Mesangial cell (primary cell): ENCODE measurements around the genes COL11A1, FNDC7 and AKNAD1.

- RAMPAGE, long total RNA = no peak
Observed at GRCh38 chr1:101079376-101079797, 53.8 kb upstream of the DPH5 start.

- RAMPAGE, long total RNA = no peak
Observed at GRCh38 chr1:101185104-101185392, 51.8 kb upstream of the S1PR1 start.

DNA sequence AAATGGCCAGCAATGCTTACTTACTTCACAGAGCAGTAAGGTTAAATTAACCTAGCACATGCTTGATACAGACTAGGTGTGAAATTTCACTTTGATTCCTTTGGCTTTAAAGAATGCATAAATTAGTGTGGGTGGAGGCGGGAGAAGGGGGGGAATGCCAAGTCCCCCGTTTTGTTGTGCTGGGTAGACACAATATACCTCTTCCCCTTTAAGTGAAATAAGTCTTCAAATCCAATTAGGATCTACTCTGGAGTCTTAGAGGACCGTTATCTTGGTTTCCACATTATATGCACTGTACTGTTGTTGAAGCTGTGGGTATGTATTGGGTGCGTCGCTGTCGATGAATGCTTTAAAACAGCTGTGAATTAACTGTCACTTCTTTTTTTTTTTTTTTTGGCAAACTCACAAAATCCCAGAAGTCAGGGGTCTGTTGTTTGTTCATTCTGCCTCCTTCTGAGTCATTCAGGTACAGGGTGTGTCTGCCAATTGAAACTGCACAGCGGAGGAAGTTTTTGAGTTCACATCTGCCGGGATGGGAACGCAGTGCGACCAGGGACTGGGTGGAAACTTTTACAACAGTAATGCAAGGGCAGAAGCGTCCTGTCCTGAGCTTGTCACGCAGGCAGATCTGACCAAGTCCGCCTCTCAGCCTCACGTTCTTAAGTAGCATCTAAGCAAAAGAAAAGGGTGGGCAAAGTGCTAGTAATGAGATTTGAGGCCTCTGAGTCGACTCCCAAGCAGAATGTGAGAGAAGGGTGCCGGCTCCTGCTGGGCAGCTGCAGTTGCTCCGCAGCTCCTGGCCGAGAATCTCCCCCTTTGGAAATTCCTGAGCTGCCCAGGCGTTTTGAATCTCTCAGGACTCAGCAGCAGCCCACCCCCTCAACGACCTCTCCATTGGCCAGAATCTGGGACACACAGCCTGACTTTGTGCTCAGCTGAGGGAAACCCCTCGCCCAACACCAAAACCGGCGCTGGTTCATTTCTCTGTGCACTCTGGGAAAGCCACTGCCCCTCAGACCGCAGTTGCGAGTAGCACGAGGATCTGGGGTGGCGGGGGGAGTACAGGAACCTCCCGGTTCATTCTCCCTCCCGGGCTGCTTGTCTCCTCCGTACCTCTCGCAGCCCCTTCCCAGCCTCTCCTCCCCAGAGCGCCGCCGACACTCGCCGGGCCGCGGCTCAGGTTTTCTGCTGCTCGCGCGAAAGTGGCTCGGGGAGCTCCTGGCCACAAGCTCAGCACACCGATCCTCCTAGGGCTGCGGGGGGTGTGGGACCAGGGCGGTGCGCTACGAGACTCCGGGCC lies 1.2 kb upstream of the S1PR1 start:
- RAMPAGE, long total RNA = no peak

GRCh38 chr1:103108164-103109150 lies at the start of gene COL11A1:
Gene COL11A1 (minus strand): TSS chr1:103108522.
- RAMPAGE, long total RNA = no peak

GRCh38 chr1:103529647-103530198 lies 4.2 kb downstream of the RNPC3 start:
- RAMPAGE, long total RNA = no peak

- RAMPAGE, long total RNA = no peak
Observed at GRCh38 chr1:107415247-107415748, 274.5 kb downstream of the NTNG1 start.

DNA sequence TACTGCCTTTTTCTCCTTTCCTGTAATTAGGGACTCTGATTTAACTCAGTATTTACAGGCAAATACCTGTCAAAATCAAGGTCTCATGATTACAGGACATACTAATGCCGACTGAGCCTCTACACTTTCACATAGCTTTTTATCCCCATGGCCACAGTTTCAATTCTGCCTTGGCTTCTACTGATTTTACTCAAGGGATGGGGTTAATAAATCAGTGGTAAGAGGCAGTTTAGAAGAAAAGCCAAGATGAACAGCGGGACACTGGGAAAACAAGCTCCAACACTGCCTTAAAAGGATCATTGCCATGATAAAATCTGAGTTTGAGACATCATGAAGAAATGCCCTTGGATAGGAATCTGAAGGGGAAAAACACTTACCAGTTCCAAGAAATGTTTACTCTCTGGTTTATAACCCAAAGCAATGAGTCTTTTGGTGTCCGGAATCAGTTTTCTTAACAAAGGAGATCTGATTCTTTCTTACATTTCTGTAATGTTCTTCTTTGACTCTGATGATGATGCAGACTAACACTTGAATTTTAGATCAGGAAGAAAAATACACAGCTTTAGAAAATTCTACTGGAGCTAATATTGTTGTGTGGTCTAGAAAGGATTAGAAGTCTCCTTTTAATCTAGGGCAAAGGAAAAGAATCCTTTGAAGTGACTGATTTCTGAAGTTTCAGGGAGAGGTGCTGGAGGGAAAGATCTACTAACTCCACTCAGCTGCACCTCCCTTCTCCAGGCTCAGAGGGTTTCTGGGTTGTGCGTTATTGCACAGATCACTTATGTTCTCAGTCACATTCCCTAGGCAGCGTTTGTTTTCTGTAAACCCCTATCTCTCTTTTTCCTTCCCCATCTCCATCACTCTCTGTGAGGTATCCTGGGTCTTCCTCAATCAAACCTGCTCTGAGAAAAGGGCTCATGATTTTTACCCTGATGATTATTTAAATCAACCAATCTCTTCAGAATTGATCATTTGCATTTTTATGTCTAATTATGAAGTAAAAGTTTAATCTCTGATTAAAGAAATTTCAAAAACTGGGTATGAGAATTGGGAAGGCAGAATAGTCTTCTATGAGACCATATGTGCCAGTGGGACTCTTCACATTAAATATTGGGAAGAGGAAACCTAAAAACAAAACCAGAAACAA lies 338.2 kb downstream of the VAV3 start:
- RAMPAGE, long total RNA = no peak

- RAMPAGE, long total RNA = no peak
Observed at GRCh38 chr1:107686356-107686636, 278.7 kb downstream of the VAV3 start.

DNA sequence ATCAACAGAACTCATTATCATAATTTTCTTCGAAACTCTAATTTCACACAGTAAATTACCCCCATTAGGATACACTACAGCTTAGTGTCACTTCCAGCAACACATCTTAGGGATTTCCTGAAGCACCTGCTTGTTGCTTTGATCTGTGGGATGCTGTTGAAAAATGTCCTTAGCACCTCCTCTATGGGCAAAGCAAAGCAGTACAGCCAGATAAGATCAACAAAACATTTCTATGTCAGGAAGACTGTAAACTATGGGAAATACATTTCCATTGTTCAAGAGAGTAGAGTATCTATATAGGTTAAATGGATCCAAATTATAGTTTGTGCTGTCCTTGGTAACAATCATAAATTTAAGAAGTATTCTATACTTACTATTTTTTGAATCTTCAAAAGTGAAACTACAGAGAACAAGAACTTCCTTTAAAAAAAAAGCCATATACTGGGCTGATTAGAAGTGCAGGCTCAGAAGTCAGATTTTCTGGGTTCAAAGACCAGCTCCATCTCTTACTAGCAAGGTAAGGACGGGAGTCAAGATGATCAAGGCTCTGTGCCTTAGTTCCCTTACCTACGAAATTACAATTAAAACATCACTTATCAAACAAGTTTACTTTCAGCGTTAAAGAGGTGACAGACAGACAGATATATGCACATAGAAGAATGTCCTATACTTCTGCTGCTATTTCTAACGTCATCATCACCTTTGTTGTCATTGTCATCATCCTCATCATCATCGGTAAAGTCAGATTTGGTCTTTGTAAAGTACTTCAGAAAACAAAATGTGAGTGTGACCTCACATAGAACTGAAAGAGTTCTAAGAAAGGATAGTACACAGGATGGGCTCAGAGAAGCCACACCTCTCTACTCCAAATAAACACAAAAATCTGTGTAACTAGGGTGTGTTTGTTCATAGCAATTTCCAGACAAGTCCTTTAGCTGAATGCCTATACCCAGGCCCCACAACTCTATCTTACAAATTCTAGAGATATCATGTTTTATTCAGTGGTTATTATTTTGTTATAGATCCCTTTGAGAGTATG lies 178.8 kb downstream of the VAV3 start:
- RAMPAGE, long total RNA = no peak

DNA sequence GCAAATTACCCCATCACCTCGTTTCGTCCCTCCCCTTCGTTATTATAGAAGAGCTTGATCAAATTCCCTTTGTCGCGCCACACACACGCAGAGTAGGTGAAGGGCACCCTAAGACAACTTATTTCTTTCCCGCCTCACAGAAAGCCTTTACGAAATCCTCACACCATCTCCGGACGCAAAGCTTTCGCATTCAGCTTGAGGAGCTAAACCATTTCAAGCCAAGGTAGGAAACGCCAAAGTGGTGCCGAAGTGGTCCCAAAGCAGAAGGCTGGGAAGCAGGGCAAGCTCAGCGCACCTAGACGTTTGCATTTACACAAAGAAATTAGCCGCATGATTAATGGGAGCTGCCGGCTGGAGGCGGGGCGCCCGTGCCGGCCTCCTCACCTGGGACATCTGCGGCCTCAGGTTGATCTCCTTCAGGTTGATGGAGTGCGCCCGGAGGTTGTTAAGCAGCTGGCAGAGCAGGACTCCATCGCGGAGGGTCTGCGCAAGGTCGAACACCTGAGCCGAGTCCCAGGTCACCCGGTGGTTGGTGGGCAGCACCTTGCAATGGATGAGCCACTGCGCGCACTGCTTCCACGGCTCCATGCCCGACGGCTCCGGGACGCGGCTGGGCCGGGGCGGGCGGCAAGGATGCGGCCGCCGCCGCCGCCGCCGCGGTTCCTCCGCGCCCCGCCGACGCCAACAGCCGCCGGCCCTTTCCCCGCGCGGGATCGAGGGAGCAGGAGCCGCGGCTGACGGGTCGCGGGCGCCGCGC lies 520 bp downstream of the VAV3 start:
- RAMPAGE, long total RNA = no peak

- RAMPAGE, long total RNA = no peak
Observed at GRCh38 chr1:108556466-108556871, 3.4 kb upstream of the EEIG2 start.

GRCh38 chr1:108695942-108696556 lies 3.9 kb downstream of the PRPF38B start:
- RAMPAGE, long total RNA = no peak

DNA sequence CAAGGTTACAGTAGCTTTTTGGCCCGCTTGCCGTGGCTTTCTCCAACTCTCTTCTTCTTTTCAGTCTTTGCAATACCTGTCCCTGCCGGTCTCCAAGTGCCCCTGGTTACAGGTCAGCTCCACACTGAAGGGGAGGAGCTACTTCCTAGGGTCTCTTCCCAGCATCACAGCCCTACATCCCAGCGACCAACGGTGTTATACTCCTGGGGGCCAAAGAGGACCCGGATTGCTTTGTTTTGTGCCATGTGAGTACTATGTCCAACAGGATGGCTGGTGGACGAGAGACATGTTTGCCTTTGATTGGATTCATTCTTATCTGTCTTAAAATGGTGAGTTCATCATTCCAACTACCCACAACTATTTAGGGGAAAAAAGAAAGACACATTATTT lies at the start of gene FNDC7:
FNDC7 (plus strand) TSS at position 241 of the 390 bp plus-strand sequence.
- RAMPAGE, long total RNA = no peak

GRCh38 chr1:108856960-108857377 lies at the start of gene AKNAD1:
Gene AKNAD1 (minus strand): TSS chr1:108857094.
- RAMPAGE, long total RNA = no peak

GRCh38 chr1:108953897-108954272 lies 9.4 kb downstream of the CLCC1 start:
- RAMPAGE, long total RNA = no peak

DNA sequence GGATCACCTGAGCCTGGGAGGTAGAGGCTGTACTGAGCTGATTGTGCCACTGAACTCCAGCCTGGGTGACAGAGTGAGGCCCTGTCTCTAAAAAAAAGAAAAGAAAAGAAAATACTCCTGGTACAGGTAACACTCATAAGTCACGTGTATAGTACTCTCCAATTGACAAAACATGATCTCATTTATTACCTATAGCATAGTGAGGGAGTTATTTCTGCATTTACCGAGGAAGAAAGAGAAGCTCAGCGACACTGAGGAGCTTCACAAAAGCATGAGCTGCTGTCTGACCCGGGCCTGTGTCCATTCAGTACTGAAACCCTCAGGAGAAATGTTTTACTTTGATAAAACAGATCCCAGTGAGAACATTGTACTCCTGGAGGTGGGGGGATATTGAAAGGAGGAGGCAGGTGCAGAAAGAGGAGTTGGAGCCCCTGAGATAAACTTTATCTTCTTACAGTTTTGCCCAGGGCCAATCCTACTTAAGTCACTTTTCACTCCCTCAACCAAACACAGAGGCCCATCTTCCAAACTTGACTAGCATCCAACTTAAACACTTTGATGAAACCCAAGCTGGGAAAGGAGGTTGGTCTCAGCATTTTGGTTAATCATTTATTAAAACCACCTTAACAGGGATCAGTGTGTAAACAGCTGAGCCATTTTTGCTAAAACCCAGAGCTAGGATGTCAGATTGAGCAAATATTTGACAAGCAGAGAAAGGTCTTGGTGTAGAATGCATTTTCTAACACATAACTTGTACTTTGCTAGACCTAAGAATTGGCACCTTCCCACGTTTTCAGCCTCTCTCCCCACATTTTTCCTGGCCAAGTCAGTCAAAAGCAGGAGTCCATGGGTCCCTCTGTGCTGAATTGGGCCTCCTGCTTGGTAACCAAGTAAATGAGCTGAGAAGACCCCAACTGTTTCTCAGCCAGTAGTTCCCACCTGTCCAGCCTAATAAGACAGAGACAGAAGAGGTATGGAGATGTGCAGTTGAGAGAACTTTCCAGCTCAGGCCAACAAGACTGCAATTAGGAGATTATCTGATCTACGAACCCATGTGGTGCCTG lies 32.5 kb upstream of the SARS1 start:
- RAMPAGE, long total RNA = no peak

DNA sequence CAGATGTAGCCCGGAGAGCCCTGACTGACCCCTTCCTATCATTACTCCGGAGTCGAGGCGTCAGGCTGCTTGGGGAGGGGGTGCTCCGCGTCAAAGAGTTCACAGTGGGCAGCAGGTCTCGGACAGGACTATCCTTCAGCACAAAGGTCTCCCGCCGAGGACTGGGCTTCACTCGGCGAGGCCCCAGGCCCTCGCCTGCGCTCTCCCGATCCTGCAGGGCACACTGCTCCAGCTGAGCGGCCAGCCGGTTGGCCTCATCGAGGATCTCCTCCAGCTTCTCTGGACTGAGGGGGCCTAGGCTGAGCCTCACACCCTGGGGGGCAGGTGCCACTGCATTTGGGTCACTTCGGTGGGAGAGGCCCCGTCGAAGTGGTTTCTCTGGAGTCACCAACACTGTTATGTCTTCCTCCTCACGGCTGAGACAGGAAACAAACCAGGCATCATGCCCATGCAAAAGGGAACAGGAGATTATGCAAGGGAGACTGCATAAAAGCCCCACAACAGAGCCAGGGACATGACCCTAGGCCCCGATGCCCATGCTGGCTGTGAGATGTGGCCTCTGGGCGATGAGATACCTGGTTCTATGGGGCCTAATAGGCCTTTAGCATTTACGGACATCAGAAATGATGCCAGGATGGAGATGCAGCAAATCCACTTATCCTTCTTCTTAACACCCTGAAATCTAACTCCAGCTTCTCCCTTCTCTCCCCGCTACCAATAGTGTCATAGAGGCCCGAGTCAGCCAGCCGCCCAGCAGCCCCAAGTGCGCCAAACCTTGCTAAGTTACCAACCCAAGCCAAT lies 1.1 kb downstream of the PSRC1 start:
- RAMPAGE, long total RNA = no peak

GRCh38 chr1:109312894-109314245 lies 6.6 kb upstream of the MYBPHL start:
- RAMPAGE, long total RNA = no peak

DNA sequence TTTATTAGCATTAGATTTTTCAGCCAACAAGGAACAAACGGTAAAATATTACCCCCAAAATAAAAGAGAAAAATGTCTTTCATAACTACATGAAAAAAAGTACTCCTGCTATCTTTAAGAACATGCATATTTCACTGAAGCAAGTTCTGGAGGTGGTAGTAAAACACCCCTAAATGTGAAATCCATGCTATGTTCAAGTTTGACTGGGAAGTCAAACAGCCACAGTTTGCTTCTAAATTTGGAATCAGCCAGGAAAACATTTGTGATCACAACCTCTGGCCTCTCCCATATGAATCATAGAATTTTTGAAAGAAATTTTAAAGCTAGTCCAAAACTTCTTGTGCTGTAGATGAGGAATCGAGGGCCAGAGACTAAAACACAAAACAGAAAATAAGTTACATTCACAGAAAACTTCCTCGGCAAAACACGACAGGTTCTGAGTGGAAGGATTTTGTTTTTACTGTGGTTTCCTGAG lies 6.6 kb downstream of the SORT1 start:
- RAMPAGE, long total RNA = no peak

DNA sequence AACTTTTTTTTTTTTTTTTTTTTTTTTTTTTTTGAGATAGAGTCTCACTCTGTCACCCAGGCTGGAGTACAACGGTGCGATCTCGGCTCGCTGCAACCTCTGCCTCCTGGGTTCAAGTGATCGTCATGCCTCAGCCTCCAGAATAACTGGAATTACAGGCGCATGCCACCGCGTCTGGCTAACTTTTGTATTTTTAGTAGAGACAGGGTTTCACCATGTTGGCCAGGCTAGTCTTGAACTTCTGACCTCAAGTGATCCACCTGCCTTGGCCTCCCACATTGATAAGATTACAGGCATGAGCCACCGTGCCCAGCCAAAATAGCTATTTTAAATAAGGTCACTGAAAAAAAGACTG lies 2.5 kb downstream of the SORT1 start:
- RAMPAGE, long total RNA = no peak